LNCaP clone FGC (cell line): ENCODE measurements around a stretch of chr4.

GRCh38 chr4:139740118-139740993 is 74.7 kb downstream of the MGST2 start:
- RRBS, 2 experiments, result no CpG with 5 or more reads among the region's 14 CpGs

DNA sequence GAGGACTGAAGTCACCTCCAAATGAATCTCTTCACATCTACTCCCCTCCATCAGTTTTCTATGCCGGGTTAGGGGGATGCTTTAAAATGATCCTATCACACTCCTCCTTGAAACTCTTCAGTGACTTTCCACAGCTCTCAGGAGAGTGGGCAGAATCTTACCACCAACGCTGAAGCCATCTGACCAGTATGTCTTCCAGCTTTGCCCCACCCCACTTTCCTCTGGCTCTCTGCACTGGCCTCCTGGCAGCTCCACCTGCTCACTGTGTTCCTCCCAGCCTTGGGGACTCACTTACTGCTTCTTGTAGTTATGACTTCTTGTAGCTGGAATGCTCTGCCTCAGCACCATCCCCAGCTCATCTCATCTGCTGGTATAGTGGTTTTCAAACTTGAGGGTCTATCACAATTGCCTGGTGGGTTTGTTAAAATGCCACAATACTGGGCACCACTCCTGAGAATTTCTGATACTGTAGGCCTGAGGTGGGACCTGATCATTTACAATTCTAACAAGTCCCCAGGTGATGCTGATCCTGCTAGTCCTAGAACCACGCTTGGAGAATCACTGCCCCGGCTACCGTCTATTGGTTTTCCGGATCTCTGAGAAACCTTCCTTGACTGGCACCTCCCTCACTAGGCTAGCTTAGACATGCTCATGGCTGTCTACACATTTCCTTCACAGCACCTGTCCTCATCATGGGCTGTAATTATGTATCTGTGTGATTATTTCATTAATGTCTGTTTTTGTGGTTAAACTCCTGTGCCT is 152.2 kb downstream of the MGST2 start:
- RRBS, 2 experiments, result no CpG with 5 or more reads among the region's 6 CpGs

DNA sequence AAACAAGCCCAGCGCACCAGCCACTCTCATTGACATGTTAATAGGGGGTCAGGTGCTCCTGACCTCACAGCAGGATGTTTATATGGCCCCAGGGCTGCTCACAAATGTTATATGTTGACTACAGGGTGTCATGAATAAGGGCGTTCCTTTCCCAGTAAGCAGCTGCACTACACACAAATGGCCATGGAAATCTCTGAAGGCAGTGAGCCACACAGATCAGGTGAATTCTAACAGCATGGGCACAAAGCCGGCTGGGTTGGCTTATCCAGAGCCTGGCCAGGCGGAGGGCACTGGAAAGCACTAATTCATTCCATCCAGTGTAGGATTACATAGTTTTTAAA is 209.9 kb downstream of the MGST2 start:
- RRBS, 2 experiments, result no CpG with 5 or more reads among the region's 4 CpGs

DNA sequence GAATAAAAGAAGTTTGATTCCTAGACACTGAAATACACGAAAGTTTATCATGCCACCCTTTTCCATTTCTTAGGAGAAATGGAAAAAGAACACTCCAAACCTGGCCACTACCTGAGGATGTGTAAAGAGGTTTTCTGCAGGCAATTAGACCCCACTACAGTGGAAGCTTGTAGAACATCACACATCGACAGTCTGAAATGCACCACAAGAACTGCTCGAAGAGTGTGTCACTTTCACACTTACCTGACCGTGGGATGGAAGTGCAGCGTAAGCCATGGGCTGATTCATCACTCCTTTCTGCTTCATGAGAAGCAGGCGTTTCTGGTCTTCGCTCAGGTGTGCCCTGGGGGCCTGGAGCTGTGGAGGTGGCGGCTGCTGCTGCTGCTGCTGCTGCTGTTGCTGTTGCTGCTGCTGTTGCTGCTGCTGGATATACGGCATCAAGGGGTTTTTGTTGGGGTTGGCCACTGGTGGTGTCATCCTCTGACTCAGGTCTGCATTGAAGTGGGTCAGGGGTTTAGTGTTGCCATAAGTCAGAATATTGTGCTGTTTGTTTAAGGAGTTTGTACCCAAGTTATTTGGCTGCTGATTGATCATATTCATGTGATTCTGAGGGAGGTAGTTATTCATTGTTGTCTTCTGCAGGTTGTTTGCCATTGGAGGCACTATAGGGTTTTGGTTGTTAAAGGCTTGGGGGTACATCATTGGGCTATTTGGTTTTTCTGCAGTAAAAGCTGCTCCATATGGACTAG is 223.7 kb downstream of the MGST2 start:
- RRBS, 2 experiments, result no CpG with 5 or more reads among the region's 9 CpGs

DNA sequence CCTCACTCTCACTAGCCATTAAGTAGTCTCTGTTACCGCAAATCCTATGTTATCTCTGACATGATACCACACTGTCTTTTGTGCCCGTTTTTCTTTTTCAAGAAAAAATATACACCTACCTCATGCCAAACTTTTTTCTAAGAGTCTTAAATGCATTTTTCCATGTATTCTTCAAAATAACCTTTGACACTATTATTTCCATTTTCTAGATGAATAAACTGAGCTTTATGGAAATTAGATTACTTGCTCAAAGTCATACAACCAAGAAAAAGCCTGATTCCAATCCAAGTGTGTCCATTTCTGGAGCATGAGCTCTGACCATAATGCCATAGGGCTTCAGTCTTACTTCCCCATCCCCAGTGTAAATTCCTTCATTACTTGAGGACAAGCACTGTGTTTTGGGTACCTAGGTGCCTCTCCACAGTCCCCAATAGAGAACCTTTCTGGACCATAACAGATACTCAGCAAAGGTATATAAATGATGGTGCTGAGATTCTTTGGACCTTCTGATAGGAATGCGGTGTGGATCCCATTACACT is 140.5 kb downstream of the MAML3 start:
- RRBS, 2 experiments, result no CpG with 5 or more reads among the region's 3 CpGs

DNA sequence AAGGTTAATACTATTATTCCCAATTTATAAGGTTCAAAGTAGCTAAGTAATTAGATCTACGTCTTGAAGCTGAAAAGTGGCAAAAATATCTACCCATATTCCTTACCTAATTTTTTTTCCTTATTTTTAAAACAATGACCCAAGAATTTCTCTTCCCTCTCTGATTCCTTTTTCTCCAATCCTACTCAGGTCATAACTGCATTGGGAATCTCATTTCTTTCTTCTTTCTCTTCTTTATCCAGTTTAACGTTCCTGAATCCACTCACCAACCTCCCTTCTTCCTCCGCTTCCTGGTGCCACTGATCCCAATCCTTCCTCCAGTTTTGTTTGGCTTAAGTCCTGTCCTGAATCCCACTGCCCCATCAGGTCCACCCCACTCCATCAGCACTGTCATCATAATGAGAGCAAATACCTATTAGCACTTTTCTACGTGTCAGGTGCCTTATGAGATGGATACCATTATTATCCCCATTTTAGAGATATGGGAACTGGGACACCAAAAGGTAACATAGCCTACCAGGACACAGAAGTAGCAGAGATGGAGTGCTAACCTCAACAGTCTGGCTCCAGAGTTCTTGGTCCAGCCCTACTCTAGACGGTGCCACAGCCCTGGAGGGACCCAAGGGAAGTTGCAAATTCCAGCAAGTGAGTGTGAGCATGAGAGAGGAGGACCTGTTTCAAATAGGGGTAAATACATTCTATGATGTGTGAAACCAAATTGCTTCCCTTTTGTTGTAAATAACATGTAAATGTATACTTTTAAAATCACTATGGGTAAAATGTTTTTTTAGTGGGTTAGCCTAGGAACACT is 132.3 kb downstream of the MAML3 start:
- RRBS, 2 experiments, result no CpG with 5 or more reads among the region's 5 CpGs

DNA sequence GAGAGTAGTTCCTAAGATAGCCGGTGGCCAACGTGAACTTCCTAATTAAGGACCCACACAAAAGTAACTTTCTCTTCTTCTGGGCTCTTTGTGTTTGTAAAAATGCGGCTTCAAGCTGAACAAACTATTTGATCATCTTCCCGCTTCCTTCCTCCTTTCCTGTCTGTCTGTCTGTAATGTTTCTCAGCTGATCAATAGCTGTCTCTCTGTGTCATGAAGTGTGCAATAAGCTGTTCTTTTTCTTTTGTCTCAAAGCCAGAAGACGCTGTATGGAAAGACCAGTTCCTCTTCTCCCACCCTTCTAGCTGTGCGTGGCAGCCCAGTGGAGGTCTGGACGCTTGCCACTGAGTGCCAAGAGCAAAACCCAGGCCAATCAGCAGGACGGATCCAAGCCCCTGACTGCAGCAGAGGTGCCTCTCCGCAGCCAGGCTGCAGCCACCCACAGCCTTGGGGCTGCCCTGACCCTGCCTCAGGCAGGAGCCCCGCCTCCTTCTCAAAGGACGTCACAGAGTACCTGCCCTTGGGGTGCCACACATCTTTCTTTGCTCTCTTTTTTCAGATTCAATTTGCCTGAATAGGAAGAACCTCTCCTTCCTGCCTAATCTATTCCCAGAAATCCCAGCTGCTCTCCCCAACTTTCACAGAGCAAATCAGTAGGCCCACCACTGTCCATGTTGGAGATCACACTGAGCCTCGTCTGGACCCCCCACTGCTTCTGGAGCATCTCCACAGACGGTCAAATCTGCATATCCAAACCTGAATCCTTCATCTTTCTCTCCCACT is 59.2 kb downstream of the MAML3 start:
- RRBS, 2 experiments, result no CpG with 5 or more reads among the region's 13 CpGs

- RRBS, 2 experiments, result no CpG with 5 or more reads among the region's 12 CpGs
These were observed 58.2 kb downstream of the MAML3 start for GRCh38 chr4:140095408-140096510.

DNA sequence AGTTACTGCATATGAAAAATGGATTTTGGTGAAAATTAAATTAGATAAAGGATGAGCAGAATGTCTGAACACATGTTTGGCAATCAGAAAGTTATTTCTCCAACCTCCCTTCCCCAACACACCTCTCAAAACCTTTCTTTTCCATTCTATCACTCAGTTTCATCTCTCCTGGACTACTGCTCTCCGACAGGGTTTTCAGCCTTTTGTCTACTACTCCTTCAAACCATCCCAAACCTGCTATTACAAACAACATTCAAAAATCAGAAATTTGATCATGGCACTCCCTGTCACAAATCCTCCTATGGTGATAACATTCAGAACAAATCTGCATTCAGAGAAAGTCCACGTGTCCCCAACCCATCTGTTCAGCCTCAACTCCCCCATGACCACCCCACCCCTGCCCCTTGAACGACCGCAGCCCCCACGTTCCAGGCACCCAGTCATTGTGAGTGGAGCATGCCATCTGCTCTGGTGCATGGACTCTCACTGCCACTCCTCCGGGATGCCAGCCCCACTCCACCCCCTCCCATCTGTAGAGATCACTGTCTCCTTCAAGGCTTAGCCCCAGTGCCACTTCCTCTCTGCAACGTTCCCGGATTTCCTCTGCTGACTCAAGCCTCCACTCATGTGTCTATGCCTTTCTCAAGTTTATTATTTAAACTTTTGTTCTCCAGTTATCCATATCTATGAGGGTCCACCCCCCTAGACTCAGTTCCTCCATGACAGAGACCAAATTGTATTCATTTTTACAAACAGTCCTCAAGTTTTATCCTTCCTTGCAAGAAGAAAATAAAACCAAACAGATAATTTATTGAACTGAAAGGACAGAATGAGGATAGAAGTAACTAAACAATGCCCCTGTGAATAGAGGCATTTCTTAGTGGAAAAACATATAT is 54.1 kb downstream of the MAML3 start:
- RRBS, 2 experiments, result 87 to 93% methylated on average over 3 of the region's 8 CpGs

- RRBS, 2 experiments, result no CpG with 5 or more reads among the region's 14 CpGs
These were observed 83.7 kb upstream of the MAML3 start for GRCh38 chr4:140237407-140238268.

- RRBS, 2 experiments, result no CpG with 5 or more reads among the region's 22 CpGs
These were observed 87.0 kb upstream of the SCOC start for GRCh38 chr4:140286229-140287016.

DNA sequence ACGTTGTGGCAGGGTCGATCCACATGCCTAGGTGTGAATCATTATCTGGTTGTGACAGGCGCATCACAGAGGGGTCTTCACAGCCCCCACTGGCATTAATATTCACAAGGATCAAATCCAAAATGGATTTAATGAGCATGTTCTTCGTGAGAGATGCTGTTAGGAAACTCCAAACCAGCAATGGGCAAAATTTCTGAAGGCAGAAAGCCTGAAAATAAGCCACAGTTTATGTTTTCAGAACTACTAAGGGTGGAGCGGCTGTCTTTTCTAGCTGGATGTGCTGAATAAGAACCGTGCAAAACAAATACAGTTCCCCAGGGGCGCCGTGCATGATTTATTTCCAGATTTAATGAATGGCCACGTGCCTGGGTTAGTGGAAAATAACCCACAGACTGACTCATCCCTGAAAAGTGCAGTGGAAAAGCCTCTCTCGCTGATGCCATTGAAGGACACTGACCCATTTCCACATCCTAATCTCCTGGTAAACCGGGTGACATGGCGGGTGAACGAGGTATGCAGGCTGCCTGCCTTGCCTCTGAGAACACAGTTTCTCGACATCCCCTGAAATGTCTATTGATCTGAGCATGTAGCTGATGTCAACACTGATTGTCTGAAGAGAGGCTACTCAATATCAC is 77.2 kb upstream of the SCOC start:
- RRBS, 2 experiments, result no CpG with 5 or more reads among the region's 14 CpGs

DNA sequence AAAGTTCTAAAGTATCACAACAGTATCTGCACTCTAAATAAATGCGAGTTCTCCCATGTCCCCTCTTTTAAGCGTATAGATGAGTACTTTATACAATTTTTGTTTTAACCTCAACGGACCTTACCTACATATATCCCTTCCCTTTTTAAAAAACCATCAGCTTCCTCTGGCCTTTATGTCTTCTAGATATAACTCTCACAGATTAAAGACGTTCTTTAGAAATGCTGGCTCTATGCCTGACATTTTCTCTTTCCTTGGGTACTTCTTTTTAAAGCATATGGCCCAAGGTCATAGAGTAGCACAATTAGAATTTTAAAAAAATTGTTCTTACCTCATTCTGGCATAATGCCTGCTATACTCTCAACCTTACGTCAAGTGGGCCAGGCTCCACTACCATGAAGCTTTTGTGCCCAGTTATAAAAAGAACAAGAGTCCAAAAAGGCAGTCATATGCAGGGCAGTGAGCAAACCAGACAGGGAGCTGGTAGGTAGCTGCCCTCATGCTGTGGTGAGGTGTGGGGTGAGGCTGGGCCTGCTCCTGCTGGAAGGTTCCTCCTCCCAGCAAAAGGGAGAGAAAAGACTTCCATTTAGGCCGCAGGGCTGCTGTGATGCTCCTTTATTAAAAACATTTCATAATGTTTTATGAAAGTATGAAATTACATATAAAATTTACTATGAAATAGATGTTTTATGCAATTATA is 64.3 kb upstream of the UCP1 start:
- RRBS, 2 experiments, result no CpG with 5 or more reads among the region's 6 CpGs

GRCh38 chr4:140755368-140755542 is 930 bp downstream of the TBC1D9 start:
- RRBS, 2 experiments, result no CpG with 5 or more reads among the region's 3 CpGs

DNA sequence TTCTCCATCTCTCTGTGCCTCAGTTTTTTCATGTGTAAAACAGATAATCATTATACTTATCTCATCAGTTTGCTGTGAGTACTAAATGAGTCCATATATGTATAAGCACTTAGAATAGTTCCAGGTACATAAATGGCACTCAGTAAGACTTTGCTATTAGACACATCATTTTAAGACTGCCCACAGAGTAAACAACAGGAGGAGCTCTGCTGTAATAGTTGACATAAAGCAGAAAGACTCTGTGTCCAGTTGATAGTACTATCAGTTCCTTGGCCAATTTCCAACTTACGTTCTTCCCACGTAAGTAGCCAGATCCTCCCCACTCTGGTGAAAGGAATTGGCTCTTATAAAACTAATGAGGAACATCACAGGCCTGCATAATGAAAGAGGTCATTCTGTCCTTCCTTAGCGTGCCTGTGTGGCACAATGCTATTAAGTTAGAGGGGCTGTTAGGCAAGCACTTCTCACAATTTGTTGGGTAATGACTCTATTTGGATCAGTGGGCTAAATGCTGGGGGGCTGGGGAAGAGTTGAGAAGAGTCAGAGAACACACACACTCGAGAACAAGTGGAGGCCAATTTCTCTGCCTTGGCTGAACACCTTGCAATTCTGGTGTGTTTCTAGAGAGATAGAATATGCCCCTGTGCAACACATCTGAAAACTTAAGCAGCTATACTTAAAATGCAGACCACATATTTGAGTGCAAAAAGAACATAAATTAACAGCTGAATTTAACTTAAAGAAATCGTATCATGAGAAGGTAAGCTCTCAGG is 20.9 kb upstream of the RNF150 start:
- RRBS, 2 experiments, result no CpG with 5 or more reads among the region's 5 CpGs

DNA sequence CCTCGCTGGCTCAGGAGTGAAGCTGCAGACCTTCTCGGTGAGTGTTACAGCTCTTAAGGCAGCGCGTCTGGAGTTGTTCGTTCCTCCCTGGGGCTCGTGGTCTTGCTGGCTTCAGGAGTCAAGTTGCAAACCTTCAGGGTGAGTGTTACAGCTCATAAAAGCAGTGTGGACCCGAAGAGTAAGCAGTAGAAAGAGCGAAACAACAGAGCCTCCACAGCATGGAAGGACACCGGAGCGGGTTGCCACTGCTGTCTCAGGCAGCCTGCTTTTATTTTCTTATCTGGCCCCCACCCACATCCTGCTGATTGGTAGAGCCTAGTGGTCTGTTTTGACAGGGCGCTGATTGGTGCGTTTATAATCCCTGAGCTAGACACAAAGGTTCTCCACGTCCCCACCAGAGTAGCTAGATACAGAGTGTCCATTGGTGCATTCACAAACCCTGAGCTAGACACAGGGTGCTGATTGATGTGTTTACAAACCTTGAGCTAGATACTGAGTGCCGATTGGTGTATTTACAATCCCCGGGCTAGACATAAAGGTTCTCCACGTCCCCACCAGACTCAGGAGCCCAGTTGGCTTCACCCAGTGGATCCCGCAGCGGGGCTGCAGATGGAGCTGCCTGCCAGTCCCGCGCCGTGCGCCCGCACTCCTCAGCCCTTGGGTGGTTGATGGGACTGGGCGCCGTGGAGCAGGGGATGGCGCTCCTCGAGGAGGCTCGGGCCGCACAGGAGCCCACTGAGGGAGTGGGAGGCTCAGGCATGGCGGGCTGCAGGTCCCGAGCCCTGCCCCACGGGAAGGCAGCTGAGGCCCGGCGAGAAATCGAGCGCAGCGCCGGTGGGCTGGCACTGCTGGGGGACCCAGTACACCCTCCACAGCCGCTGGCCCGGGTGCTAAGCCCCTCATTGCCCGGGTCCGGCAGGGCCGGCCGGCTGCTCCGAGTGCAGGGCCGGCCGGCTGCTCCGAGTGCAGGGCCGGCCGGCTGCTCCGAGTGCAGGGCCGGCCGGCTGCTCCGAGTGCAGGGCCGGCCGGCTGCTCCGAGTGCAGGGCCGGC is 112.0 kb downstream of the ZNF330 start:
- RRBS, 2 experiments, result no CpG with 5 or more reads among the region's 58 CpGs

DNA sequence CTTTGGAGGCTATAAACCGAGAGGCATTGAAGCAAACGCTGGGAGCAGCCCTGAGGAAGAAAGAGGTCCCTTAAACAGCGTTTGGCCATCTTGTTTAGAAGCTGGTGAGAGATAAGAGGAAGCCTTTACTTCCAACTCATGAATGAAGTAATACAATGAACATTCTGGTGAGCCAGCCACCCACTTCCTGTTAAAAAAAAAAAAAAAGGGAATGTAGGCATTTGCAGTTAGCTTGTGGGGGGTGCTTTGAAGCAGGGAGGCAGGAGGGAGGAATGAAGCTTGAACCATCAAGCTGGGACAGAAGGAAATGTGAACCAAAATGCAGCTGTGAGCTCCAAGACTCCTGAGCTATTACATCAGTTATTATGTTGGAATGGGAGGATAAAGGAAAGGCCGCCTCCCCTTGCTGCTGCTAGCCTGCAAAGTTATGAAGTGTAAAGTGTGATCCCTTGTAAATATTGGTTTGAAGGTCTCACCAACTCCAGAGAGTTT is 132.5 kb downstream of the ZNF330 start:
- RRBS, 2 experiments, result no CpG with 5 or more reads among the region's 4 CpGs

- RRBS, 2 experiments, result no CpG with 5 or more reads among the region's 5 CpGs
These were observed 21.6 kb downstream of the IL15 start for GRCh38 chr4:141657881-141658456.

DNA sequence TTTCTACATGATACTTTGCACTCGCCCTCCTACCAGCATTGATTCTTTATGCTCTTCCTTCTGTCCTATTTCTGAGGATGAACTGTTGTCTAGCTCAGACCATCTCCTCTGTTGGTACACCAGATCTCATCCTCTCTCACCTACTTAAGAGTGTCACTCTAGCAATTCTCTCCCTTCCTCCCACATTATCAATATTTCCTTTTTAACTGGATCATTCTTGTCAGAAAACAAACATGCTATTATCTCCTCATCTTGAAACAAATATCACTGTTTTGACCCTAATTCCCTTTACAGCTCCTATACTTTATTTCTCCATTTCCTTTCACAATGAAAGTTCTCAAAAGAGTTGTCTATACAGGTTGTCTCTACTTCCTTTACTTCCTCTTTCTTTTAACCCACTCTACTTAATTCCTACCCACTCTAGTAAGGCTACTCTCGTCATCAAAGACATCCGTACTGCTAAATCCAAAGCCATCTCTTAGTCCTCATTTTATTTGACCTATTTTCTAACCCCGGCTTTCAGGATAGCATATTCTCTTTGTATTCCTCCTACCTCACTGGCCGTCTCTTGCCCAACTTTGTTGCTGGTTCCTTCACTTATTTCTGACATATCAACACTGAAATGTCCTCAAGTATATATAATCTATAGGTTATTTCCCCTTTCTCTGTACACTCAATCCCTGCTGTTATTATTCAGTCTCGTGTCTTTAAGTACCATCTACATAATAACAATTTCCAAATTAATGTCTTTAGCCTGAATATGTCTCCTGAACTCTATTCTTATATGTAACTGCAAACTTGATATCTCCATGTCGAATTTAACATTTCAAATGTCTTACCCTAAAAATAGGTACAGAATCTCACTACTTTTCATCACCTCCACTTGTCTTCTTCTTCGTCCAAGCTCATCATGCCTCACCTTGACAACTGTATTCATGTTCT is 496.4 kb downstream of the IL15 start:
- RRBS, 2 experiments, result no CpG with 5 or more reads among the region's 8 CpGs